ENCODE results near the genes KHDC4, RXFP4 and RHBG.

- RRBS, result no CpG with 5 or more reads among the region's 20 CpGs
These were observed 413 bp downstream of the MSTO1 start for GRCh38 chr1:155610481-155610780.

GRCh38 chr1:155747989-155748488, 59.1 kb downstream of the DAP3 start:
- RRBS, result no CpG with 5 or more reads among the region's 10 CpGs

GRCh38 chr1:155872422-155873036, 13.2 kb downstream of the SYT11 start:
- RRBS, result no CpG with 5 or more reads among the region's 5 CpGs

GRCh38 chr1:155929118-155929527, 5.1 kb downstream of the KHDC4 start:
- RRBS, result no CpG with 5 or more reads among the region's 5 CpGs

DNA sequence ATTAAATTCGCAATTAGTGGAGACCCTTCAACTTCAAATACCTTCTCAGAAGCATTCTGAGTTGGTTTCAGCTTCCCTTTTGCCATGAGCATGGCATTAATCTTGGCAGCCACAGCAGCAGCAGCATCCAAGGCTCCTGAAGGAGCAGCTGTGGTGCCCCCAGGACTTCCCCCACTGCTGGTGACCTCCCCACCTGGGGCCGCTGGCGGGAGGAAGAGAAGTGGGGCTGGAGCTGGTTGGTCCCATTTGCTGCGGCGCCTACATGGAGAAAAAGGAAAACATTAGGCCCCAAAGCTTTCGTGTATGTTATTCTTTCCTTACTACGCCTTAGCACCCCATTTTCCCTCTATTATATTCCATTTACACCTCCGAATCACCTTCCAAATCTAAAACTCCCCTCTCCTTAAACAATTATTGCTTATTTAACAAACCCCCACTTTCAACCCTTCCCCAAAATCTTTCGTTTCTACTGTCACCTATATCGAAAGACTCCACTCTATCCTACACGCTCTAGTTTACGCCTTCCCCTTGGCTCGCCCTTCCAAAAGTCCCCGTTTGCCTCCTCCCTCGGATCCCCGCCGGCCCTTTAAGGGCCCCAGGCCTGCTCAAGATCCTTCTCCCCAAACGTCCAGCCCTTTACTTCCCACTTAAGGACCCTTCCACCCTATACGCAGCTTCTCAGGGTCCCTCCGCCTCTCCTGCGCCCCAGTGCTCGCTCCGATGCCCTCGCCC, 455 bp downstream of the KHDC4 start:
- RRBS, result no CpG with 5 or more reads among the region's 24 CpGs

GRCh38 chr1:155934324-155934877, at the start of gene KHDC4:
KHDC4 (minus strand) TSS chr1:155934413.
- RRBS, result 1% methylated on average over 6 of the region's 35 CpGs

DNA sequence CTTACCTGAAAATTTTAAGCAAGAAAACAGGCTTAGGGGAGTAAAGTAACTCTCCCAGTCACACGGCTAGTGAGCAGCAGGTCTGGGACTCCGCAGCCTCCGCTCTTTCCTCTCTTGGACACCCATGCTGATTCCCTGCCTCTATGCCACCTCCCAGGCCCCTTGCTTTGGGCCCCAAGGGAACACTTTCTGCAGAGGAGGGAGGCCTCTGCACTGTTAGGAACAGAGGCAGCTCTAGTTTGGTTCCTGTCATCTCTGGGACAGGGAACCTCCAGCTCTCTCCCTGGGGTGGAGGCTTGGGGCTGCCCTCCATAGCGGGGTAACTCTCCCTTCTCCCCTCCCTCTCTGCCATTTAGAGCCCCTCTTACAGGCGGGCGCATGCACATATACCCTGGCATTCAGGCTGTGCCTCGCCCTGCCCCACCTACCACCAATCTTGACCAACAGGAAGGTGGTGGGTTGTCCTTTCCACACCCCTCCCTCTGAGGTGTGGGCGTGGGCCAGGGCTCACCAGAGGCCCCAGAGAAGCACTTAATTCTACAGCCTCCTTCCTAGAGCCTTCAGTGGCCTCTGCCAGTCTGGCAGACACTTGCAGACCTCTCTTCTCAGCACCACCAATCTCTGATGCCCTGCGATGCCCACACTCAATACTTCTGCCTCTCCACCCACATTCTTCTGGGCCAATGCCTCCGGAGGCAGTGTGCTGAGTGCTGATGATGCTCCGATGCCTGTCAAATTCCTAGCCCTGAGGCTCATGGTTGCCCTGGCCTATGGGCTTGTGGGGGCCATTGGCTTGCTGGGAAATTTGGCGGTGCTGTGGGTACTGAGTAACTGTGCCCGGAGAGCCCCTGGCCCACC, at the start of gene RXFP4:
RXFP4 (plus strand) TSS at position 563 of the 858 bp plus-strand sequence.
- RRBS, result no CpG with 5 or more reads among the region's 13 CpGs

GRCh38 chr1:155960278-155961255, 17.8 kb downstream of the ARHGEF2 start:
- RRBS, result no CpG with 5 or more reads among the region's 4 CpGs

DNA sequence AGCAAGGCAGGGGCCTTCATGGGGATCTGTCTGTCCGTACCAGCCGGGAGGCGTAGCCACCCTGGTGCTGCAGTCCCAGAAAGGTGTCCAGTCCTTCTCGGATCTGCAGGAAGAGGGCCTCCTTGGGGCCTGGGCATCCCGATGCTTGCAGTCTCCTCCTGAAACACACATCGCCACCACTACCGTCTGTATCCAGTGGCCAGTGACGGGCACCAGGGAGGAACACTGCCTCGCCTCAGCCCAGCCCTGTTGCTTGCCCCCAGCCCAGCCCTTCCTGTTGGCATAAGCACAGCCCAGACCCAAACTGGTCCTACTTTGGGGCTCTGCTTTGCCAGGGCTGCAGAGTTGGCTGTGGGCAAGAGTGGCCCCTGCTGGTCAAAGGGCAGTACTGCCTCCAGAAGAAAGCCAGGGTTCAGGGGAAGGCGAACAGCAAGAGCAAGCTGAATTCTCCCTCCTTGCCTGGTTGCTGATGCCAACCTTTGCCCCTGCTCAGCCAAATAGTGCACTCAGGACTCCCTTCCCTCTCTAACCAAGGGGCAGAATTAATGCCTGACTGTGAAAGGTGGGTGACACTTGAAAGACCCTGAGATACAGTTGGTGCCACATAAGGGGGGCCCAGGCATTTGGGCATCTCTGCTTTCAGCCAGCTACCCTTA, 11.0 kb upstream of the ARHGEF2 start:
- RRBS, result no CpG with 5 or more reads among the region's 10 CpGs

GRCh38 chr1:156001004-156001579, 19.7 kb downstream of the SSR2 start:
- RRBS, result no CpG with 5 or more reads among the region's 9 CpGs

- RRBS, result no CpG with 5 or more reads among the region's 13 CpGs
These were observed 7.8 kb downstream of the MEX3A start for GRCh38 chr1:156074288-156075037.

DNA sequence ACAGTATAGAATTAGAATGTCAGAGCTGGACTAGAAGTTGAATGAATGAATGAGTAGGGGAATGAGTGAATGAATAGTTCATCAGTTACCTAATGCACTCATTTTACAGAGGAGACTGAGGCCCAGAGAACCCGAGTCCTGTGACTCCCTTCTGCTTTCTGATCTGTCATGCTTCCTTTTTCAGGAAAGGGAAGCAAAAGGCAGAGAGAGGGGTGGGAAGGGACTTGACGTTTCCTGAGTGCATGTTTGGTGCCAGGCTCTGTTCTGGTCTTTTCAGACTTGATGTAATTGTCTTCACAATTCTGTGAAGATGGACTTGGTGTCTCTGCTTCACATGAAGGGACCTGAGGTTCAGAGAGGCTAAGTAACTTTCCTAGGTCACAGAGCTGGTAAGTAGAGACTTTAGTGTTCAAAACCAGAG, 7.9 kb upstream of the MEX3A start:
- RRBS, result no CpG with 5 or more reads among the region's 2 CpGs

- RRBS, result 64% methylated on average over 3 of the region's 12 CpGs
These were observed 14.8 kb upstream of the MEX3A start for GRCh38 chr1:156096966-156097580.

DNA sequence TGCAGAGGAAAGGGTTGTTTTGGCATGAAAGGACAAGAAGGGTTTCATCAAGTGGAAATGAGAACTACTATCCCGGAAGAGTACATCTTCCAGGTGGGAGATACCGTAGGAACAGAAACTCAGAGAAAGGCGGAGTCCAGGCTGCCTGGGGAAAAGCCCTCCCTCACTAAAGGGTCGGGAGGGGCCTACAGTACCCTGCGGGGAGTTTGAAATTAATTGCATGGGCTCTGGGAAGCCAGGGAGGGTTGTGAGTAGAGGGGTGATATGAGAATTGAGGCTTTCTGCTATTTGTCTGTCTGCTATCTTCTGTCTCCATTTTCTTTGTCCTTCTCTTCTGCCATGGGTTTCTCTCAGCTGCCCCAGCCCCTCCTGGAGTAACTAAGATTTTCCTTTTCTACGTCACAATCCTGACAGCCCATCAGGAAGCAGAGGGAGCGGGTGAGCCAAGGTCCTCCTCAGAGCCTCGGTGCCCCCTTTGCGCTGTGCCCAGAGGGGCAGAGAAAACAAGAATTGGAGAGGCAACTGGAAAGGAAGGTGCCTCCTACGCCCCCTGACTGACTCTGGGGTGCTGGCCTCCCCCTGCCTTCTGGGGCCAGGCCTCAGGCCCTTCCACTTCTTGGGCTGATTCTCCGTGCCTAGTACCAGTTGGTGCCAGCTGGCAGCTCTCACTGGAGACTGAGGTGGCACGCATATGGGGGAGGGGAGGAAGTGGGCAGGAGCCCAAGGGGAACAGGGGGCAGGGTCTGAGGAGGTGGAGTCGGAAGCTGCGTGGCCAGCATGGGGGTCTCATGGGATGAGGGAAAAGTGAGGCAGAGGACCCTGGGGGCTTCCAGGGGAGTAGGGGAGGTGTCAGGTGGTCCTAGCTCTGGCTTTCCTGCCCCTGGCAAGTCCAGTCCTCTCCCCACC, 6.8 kb upstream of the SEMA4A start:
- RRBS, result no CpG with 5 or more reads among the region's 14 CpGs

- RRBS, result no CpG with 5 or more reads among the region's 14 CpGs
These were observed 16.7 kb downstream of the SMG5 start for GRCh38 chr1:156265917-156266295.

DNA sequence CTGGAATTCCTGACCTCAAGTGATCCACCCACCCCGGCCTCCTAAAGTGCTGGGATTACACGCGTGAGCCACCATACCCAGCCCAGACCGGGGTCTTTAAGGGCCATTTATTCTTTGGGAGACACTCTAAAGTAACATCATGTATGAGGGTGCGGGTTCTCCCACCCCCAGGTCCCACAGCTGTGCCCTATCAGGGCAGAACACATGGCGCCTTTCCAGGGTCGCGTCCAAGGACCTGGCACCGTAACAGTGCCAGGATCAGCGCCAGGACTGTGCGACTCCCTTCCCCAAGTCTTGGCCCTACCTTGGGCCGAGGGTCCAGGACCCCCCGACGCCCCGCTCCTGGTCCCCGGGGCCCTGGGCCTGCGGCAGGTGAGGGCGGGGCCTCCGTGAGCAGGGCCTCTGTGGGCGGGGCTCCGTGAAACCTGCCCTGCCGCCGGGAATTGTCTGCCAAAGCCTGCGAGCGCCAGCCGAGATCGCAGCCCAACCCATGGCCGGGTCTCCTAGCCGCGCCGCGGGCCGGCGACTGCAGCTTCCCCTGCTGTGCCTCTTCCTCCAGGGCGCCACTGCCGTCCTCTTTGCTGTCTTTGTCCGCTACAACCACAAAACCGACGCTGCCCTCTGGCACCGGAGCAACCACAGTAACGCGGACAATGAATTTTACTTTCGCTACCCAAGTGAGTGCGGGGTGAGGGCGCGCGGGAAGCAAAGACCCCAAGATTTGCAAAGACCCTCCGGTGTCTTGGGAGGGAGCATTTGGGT, at the start of gene RHBG:
RHBG (plus strand) TSS at position 452 of the 762 bp plus-strand sequence.
- RRBS, result 83% methylated on average over 20 of the region's 48 CpGs

GRCh38 chr1:156385669-156386120, 16.7 kb downstream of the RHBG start:
- RRBS, result no CpG with 5 or more reads among the region's 8 CpGs

GRCh38 chr1:156463213-156463568, 37.4 kb downstream of the MEF2D start:
- RRBS, result no CpG with 5 or more reads among the region's 4 CpGs

- RRBS, result no CpG with 5 or more reads among the region's 20 CpGs
These were observed 25.0 kb downstream of the MEF2D start for GRCh38 chr1:156475472-156476013.

GRCh38 chr1:156483195-156483693, 17.3 kb downstream of the MEF2D start:
- RRBS, result no CpG with 5 or more reads among the region's 14 CpGs

Data from PFSK-1 (cell line).